Measurements from ENCODE around the gene MFSD10.

- PRO-cap: no peak
These were observed 36.0 kb upstream of the MXD4 start for GRCh38 chr4:2297952-2298358.

- PRO-cap: no peak
These were observed 56.9 kb downstream of the ZFYVE28 start for GRCh38 chr4:2361230-2362214.

GRCh38 chr4:2412155-2412430 lies 6.4 kb downstream of the ZFYVE28 start:
- PRO-cap: no peak

DNA sequence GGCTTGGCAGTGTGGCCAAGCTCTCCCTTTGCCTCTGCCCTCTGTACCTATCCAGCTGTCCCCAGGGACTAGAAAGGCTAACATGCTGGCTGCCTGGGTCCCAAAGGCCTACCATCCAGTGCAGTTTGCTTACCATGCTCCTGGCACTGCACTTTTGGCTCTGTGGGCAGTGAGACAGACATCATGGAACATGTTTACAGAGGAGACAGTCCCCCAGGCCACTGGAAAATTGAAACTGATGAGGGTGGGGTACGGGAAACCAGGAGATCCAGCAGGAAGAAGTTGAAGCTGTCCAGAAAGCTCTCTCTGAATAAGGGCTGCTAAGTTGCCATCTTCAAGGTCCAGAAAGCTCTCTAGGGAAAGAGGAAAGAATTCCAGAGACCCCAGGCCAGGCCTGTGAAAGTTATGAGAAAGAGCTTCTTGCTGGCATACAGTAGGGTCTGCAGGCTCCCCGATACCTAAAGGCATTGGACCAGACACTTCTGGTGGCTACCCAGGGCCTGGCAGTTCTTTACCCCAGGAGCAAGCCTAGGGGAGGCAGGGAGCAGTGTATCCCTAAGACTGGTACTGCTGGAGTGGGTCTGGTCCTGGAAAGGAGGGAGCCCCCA lies 20.0 kb upstream of the FAM193A start:
- PRO-cap: no peak

DNA sequence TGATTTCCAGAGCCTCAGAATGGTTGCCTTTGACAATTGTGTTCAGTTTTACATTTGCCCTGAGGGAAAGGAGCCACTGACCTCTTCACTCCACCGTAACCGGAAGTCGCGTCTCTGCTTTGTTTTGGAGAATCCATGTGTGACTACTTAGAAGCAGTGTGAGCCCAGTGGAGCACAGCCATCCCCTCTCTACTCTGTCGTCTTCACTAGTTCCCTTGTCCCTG lies 84.6 kb downstream of the TNIP2 start:
- PRO-cap: no peak

- PRO-cap: no peak
These were observed 33.9 kb downstream of the TNIP2 start for GRCh38 chr4:2722108-2722671.

GRCh38 chr4:2790436-2790910 lies 2.4 kb upstream of the SH3BP2 start:
- PRO-cap: no peak

GRCh38 chr4:2796034-2797113 lies 3.5 kb downstream of the SH3BP2 start:
- PRO-cap: no peak

GRCh38 chr4:2808491-2808978 lies 15.7 kb downstream of the SH3BP2 start:
- PRO-cap: no peak

GRCh38 chr4:2836827-2837285 lies 6.8 kb upstream of the ADD1 start:
- PRO-cap: no peak

- PRO-cap: no peak
These were observed 40.1 kb downstream of the MFSD10 start for GRCh38 chr4:2894477-2894914.

DNA sequence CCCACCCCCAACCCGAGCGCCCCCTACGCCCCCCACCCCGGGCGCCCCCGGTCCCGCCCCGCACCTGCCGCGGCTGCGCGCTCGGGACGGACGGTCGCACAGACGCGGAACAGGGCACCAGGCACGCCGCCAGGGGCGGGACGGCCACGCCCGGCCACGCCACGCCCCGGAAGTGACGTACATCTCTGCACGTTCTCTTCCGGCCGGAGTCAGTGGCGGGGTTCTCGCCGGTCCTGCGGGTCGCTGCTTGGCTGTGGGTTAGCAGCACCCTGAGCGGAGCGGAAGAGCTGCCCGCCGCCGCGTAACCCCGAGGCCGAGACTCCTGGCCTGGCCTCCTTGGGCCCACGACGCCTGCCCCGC lies at the start of gene MFSD10:
Gene MFSD10 (minus strand): TSS at position 121 of the 360 bp plus-strand sequence.
- PRO-cap: bidirectional peak, plus-strand start at position 212 of the sequence, minus-strand start at position 121 of the sequence

GRCh38 chr4:2941258-2942063 lies 6.8 kb upstream of the MFSD10 start:
- PRO-cap: no peak

DNA sequence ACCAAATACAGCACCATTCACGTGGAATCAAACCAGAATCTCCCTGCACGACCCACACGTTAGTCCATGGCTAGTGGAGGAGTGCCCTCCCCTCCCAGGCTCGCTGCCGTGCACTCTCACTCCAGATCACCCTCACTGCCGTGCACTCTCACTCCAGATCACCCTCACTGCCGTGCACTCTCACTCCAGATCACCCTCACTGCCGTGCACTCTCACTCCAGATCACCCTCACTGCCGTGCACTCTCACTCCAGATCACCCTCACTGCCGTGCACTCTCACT lies 11.1 kb upstream of the MFSD10 start:
- PRO-cap: no peak

- PRO-cap: no peak
These were observed 9.0 kb downstream of the NOP14 start for GRCh38 chr4:2954175-2954624.

GRCh38 chr4:2989474-2989826 lies 26.1 kb downstream of the GRK4 start:
- PRO-cap: no peak

GRCh38 chr4:3044702-3045144 lies 29.8 kb upstream of the HTT start:
- PRO-cap: no peak

DNA sequence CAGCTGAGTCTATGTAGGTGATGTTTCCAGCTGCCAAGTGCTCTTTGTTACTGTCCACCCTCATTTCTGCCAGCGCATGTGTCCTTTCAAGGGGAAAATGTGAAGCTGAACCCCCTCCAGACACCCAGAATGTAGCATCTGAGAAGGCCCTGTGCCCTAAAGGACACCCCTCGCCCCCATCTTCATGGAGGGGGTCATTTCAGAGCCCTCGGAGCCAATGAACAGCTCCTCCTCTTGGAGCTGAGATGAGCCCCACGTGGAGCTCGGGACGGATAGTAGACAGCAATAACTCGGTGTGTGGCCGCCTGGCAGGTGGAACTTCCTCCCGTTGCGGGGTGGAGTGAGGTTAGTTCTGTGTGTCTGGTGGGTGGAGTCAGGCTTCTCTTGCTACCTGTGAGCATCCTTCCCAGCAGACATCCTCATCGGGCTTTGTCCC lies 6.1 kb upstream of the MSANTD1 start:
- PRO-cap: no peak

- PRO-cap: no peak
These were observed 6.6 kb downstream of the RGS12 start for GRCh38 chr4:3299326-3299977.

- PRO-cap: no peak
These were observed 73.9 kb downstream of the RGS12 start for GRCh38 chr4:3366642-3367277.

Data from endothelial cell (in vitro differentiated cells).